Breast epithelium (tissue), 2 donors: ENCODE measurements around the genes BMP8B and RIMS3.

- PRO-cap = no peak
- RAMPAGE, long total RNA, 2 experiments = no peak in any of the 2 experiments
Observed at GRCh38 chr1:39432226-39432855, 59.1 kb upstream of the BMP8A start.

- PRO-cap = no peak
- RAMPAGE, long total RNA, 2 experiments = no peak in any of the 2 experiments
Observed at GRCh38 chr1:39442619-39442954, 48.8 kb upstream of the BMP8A start.

DNA sequence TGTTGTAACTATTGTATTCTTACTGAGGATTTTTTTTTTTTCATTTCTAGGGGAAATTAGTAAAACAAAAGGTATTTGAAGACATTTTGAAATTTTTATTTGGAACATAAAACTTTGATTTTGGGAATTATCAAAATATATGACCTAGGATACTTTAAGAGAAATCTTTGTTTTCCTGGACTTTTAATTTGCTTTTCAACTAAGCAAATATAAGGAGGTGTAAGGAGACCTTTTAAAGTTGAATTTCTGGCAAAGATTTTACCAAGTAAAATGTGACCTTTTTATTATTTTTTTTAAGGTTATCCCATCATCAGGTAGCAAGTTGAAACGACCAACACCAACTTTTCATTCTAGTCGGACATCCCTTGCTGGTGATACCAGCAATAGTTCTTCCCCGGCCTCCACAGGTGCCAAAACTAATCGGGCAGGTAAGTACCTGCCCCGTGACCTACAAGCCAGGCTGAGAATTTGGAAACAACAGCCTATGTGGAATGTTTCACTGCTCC lies 7.1 kb upstream of the BMP8A start:
- PRO-cap = no peak
- RAMPAGE, long total RNA, 2 experiments = no peak in any of the 2 experiments

GRCh38 chr1:39593976-39594458 lies 17.4 kb upstream of the PABPC4 start:
- PRO-cap = no peak
- RAMPAGE, long total RNA, 2 experiments = no peak in any of the 2 experiments

GRCh38 chr1:39625977-39626416 lies 13.4 kb downstream of the HEYL start:
- PRO-cap = no peak
- RAMPAGE, long total RNA, 2 experiments = no peak in any of the 2 experiments

- PRO-cap = bidirectional peak, plus-strand start at chr1:39788955, minus-strand start at chr1:39788843
- RAMPAGE, long total RNA, 2 experiments = no peak in any of the 2 experiments
Observed at GRCh38 chr1:39788436-39789803, at the start of gene BMP8B. BMP8B (minus strand) TSS chr1:39788865.

DNA sequence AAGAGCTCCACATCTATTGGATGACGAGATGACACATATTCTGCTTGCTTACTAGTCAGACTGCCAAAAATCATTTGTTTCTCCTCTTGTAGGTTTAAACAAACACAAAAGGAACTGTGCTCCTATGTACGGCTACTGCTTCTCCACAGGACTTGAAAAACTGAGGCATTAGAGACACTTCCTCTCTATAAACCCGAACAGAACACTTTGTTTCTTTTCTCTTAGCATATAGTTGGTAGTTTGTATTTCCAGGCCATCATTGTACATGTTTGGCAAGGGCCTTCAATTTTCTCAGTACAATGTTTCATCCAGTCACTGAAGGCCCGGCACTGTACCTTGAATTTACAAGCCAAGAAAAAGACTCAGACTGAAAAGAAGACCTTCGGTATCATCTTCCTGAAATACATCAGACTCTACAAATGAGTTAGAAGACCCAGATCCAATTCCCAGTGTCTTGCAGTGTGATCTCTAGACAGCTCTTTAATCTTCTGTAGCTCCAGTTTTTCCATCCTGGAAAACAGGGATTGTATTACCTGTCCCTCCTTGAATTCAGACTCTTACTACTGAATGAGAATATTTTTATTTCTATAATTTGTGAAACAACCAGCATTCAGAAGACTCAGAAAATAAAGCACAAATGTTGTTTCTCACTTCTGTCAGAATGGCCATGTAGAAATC lies 5.8 kb downstream of the TRIT1 start:
- PRO-cap = no peak
- RAMPAGE, long total RNA, 2 experiments = no peak in any of the 2 experiments

DNA sequence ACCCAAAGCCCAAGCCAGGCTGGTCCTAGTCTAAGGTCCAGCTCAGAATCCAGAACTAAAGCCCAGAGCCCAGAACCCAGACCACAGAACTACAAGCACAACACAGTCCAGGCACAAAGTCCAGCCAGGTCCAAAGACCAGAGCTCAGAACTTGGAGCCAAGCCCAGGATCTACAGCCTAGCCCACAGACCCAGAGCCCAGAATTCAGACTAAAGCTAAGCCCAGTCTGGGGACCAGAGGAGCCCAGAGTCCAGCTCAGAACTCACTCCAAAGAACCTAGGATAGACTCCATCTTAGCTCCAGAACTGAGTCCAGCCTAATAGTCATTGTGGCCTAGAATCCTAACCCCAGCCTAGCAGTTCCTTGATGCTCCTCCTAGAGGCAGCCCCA lies 17.8 kb upstream of the MFSD2A start:
- PRO-cap = no peak
- RAMPAGE, long total RNA, 2 experiments = no peak in any of the 2 experiments

- PRO-cap = no peak
- RAMPAGE, long total RNA, 2 experiments = no peak in any of the 2 experiments
Observed at GRCh38 chr1:39955298-39955764, 386 bp downstream of the MFSD2A start.

DNA sequence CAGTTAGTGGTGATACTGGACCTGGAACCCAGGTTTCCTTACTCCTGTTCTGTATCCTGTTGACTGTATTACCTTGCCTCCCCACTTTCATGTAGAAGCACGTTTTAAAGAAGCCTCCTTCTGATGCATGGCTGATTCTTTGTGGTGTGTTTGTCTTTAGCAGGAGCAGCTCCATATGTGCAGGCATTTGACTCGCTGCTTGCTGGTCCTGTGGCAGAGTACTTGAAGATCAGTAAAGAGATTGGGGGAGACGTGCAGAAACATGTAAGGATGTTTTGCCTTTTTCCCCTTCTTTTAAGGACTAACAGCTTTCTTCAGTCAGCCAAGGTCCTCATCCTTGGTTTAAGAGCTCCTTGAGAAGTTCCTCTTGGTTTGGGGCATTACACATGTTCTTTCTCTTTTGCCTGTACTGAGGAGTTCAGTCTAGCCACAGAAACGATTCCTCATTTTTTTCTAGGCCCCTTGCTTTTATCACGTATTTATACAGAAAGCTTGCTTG lies 19.4 kb downstream of the CAP1 start:
- PRO-cap = no peak
- RAMPAGE, long total RNA, 2 experiments = no peak in any of the 2 experiments

- PRO-cap = no peak
- RAMPAGE, long total RNA, 2 experiments = no peak in any of the 2 experiments
Observed at GRCh38 chr1:40395492-40396294, 22.2 kb downstream of the SMAP2 start.

DNA sequence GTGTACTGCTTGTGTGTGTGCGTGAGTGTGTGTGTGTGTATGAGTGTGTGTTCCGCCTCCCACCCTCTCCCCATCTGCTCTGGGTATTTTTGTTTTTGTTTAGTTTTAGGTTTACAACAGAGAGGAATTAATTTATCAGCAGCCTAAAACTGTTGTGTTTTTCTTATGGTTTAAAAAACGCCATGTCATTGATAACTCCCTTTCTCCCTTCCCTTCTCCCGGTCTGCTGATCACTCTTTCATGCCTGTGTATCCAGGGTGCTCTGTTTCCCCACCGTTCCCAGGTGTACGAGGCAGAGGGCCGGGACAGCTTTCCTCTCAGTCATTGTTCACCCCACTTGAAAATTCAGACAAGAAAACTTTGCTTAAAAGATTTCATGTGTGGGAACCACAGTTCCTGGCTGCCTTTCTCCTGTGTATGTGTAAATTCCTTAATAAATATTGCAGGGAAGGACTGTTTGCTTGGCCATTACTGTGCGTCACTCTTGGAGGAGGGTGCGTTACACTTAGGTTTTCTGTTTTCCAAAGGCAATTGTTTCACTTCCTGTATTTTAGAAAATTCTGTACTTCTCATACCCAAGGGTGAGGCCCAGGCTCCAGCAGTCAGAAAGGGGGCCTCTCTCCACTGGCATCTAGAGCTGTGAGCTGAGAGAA lies 27.3 kb upstream of the ZFP69B start:
- PRO-cap = no peak
- RAMPAGE, long total RNA, 2 experiments = no peak in any of the 2 experiments

DNA sequence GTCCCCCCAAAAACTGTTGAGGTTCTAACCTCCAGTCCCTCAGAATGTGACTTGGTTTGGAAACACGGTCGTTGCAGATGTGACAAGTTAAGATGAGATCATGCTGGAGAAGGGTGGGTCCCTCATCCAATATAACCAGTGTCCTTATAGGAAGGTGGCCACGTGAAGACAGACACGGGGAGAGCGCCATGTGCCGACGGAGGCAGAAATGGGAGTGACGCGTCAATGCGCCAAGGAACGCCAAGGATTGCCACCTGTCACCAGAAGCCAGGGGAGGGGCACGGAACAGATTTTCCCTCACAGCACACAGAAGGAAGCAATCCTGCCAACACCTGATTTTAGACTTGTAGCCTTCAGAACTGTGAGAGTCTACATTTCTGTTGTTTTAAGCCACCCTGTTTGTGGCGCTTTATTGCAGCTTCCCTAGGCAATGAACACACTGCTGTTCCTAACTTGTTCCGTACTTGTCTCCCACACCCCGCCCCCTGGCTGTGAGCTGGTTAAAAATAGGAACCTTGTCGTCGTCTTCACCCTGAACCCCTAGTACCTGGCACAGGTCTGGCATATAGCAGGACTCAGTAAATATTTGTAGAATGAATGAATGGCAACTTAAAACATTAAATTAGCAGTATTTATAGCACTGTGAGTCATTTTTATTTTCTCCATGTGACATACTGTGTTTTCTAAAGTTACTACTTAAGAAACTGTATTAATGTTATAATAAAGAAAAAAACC lies 14.2 kb downstream of the RIMS3 start:
- PRO-cap = no peak
- RAMPAGE, long total RNA, 2 experiments = no peak in any of the 2 experiments

GRCh38 chr1:40665068-40666348 lies at the start of gene RIMS3:
RIMS3 (minus strand) TSS chr1:40665682.
- PRO-cap = bidirectional peak, plus-strand start at chr1:40665802, minus-strand start at chr1:40665661
- RAMPAGE, long total RNA, 2 experiments = no peak in any of the 2 experiments

GRCh38 chr1:40668817-40669030 lies 3.2 kb upstream of the RIMS3 start:
- PRO-cap = no peak
- RAMPAGE, long total RNA, 2 experiments = no peak in any of the 2 experiments

GRCh38 chr1:40784044-40784562 lies 516 bp downstream of the KCNQ4 start:
- PRO-cap = no peak
- RAMPAGE, long total RNA, 2 experiments = no peak in any of the 2 experiments

DNA sequence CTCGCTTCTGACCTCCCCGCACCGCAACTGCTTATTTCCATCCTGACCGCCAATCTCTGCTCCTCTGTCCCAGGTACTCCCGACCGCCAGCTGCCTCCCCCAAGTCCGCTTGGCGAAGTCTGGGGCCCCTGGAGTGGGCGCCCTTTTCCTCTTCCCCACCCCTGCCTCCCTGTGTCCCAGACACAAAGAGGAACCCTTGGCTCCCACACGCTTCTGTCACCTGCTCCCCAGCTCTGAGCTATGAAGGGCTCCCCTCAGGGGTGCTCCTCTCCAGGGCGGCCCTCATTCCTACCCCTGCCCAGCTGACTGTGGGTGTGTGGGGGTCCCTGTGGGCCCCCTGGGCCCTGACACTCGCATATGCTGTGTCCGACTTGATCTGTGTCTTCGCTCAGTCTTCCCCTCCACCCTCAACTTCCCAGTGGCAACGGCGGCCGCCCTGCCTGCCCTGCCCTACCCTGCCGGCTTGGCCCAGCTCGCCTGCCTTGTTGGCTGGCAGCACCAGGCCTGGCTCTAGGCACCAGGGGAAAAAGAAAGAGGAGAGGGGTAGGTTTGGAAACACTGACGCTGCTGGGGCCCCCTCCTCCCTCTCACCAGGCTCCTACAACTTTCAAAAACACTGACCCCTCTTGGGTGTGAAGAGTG lies 1.1 kb downstream of the KCNQ4 start:
- PRO-cap = no peak
- RAMPAGE, long total RNA, 2 experiments = no peak in any of the 2 experiments

DNA sequence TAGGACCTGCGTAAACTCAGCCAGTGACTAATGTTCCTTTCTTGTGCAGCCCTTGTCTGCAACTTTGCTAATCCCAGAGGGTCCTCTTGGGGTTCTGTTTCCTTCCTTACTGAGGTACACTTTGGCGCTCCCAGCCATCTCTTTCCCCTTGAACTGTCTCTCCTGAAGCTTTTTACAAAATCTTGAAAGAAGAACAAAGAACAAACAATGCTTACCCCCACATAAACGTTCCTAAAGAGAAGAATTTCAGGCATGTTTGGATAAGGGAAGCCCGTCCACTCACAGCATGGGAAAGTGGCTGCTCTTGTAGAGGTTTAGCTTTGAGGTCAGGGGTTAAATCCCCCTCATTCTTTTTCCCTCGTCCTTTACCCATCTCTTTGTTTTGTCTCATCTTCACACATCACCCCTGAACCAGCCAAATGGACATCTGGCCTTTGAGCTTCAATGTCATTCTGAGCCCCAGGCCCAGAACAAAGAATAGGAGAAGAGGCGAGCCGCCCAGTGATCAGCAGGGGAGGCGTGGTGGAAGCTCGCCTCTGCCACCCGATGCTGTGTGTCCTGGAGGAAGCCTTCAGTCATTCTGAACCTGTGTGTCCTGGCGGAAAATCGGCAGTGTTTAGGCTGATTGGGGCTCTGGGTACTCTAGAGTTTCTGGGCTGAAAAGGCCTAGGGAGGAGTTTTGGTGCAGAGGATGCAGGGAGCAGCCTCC lies 37.2 kb downstream of the CITED4 start:
- PRO-cap = no peak
- RAMPAGE, long total RNA, 2 experiments = no peak in any of the 2 experiments

GRCh38 chr1:40986403-40987056 lies 7.0 kb downstream of the CTPS1 start:
- PRO-cap = no peak
- RAMPAGE, long total RNA, 2 experiments = no peak in any of the 2 experiments

DNA sequence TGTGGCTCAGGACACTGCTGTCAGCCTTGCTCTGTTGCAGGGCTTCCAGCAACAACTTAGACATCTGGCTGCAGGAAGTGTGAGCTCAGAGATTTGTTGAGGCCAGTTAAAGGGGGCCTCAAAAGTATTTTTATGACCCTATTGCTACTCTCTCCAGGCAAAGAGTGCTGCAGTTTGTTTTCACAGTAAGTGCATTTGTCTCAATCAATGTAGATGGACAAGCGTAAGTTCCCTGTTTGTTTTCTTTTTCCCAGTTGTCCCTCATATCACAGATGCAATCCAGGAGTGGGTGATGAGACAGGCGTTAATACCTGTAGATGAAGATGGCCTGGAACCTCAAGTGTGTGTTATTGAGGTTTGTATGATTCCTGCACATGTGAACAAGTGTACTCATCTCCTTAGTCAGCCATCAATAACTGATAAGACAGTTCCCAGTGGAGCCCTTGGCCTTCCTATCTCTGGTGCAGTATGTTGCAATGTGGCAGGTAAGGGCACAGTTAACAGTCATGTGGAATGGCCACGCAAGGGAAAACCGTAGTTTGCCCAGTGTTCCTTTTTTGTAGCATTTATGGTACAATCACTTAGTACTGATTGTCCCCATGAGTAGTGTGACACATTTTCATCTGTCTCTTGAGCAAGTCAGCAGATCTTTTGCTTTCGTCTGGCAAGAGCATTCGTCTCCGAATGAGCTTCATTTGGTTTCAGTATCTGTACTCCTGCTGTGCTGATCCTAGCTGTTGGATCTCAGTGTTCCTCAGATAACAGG lies 7.8 kb downstream of the CTPS1 start:
- PRO-cap = no peak
- RAMPAGE, long total RNA, 2 experiments = no peak in any of the 2 experiments